Natural killer cell (primary cell): ENCODE measurements around a stretch of chr17.

DNA sequence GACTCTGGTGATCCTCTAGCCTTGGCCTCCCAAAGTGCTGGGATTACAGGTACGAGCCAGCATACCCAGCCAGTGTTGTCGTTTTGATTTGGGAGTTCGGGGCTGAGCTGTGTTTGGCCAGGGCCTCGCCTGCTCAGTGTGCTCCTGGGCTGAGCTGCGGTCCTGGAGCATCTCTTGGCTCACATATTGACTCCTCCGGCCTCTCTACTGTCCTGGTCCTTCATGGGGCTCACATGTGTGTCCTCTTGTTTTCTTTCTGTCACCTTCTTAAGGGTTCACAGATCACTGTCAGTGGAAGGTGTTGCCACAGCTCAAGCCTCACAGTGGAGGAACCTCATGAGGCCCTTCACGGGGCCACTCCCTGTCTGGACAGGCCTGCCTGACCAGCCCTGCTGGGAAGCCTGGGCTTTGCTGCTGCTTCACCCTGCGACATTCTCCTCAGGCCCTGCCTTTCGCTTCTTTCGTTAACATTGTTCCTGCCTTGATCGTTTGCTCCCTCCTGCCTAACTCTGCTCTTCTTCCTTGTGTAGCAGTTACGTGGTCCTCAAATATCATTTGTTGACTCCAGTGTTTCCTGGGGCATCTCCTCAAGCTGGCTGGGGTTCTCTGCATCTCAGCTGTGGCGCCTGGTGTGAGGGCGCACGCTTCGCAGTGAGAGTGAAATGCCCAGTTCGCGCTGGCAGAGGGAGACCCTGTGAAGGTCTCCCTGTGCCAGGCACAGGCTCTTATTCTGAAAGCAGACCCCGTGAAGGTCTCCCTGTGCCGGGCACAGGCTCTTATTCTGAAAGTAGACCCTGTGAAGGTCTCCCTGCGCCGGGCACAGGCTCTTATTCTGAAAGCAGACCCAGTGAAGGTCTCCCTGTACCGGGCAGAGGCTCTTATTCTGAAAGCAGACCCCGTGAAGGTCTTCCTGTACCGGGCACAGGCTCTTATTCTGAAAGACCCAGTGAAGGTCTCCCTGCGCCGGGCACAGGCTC lies 55.8 kb downstream of the WDR45B start:
- PRO-cap = no peak

DNA sequence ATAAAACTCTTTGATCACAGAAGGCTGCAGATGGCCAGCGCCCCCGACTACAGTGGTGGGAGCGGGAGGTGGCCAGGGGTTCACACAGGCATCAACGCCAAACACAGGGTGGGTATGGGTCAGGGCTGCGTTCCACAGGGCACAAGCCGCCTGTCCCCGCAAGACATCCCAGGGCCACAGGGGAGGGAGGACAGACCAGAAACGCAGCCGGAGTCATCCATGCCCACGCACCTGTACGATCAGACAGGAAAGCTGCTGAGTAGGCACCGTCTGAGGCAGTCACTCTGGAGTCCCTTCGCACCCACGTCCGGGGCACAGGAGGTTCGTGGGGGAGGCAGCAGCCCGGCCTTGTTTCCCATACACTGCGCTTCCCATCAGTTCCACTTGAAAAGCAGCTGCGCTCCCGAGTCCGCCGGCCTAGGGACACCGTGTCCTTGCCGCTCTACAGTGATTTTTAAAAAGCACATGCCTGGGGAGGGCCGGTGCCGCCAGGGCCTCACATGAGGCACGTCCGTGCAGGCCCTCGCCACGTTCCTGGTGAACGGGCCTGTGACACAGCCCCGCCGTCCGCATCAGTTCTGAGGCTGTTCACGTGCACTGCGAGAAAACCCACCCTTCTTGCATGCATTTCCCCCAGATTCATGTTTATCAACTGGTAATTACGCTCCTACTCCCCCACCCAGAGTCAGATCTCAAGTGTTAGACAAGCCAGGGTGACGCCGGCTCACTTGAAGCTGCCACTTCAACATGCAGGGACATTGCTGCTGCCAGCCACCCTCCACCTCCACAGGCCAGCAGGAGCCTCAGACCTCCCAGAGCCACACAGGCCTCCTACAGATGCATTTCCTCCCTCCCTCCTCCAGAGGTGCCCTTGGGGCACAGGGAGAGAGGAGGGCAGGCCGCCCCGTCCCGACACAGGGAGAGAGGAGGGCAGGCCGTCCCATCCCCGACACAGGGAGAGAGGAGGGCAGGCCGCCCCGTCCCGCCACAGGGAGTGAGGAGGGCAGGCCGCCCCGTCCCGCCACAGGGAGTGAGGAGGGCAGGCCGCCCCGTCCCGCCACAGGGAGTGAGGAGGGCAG lies 34.7 kb downstream of the WDR45B start:
- PRO-cap = no peak

- PRO-cap = no peak
Measured at GRCh38 chr17:82643807-82644610, 4.2 kb downstream of the WDR45B start.

- PRO-cap = no peak
Measured at GRCh38 chr17:82654746-82656076, 7.0 kb upstream of the WDR45B start.

DNA sequence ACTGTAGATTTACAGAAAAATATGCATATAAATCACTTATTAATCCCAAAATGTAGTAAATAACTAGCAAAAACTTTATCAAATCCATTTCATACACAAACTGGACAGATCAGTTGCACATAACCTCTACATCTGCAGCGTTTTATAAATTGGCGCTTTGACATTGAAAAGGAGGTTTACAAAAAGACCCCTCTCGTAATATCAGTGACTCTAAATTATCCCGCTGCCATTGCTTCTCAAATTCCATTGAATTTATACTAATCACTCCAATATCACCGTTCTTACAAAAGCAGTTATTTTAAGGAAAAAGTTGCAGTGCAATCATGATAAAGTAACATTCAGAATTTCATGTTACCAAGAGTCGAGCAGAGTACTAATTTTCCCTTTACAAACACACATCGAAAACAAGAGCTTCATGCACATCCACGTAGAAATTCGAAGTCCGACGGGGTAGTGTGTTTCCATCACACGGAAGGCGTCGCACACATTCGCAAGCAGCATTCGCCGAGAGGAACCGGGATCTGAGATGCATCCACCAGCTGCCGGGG lies 9.1 kb upstream of the WDR45B start:
- PRO-cap = no peak

DNA sequence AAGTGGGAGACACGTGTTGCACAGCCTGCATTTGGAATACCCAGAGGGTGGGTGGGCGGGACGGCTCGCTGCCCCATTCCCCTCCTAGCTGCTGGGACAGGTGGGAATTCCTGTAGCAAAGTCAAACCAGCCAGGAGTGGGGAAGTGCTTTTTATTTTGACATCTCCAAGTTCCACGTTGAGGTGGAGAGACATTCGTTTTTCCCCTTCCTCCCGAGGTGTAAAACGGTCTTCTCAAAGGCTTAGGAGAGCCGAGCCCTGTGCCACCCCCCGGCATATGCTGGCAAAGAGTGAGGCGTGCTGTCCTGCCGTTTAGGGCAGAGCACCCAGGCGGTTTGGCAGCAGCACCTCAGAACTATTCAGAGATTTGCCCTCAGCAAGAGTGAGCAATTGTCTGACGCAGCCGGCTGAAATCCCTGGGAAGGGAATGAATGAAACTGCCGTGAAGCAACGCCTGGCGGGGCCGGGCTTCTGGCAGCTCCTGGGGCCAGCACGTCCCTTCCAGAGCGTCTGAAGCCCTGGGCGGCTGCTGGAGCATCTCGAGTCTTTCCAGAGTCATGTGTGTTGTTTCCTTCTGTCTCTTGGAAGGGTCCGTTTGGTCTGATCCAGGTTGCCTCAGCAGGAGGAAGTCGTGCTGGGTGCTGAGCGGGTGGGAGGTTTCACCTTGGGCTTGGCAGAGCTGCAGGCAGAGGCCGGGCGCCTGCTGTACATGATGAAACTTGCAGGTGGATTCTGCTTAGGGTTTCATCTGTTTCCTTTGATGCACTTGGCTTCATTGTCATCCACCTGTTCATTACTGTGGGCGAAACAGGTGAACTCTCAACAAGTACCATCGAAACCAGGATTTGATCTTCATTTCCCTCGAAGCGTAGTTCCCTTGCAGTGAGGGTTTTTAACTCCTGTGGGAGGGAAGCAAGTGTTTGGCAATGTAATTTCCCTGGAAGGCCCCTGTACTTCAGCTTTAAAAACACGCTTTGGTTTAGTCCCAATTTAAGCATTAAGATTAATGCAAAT lies 35.3 kb downstream of the TBCD start:
- PRO-cap = no peak

GRCh38 chr17:82789326-82789676 lies 37.4 kb downstream of the TBCD start:
- PRO-cap = no peak

DNA sequence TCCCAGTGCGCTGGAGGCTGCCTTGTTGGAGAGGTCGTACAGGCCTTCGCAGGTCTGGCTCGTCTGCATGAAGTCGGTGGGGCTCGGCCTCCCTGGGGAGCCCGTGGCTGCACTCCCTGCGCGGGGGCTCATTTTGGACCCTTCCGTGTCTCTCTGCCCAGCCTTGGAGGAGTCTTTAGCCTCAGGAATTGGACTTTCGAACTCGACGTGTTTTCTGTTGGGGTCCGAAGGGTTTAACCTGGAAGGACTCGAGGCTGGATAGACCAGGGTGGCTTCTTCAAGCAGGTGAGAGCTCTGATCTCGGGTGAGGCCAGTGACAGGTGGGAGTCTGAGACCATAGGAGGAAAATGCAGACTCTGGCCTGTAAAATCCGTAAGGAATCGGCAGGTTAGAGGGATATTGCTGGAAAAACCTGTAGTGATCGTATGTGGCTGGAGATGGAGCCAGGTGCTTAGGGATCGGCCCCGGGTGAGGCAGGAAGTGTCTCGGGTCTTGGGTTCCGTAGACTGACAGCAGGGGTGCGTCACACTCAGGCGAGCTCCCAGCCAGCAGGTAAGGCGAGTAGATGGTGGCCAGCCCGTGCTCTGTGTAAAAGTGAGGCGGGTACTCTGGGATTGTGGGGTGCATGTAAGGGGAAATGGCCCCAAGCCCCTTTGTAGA lies 8.6 kb downstream of the ZNF750 start:
- PRO-cap = no peak

DNA sequence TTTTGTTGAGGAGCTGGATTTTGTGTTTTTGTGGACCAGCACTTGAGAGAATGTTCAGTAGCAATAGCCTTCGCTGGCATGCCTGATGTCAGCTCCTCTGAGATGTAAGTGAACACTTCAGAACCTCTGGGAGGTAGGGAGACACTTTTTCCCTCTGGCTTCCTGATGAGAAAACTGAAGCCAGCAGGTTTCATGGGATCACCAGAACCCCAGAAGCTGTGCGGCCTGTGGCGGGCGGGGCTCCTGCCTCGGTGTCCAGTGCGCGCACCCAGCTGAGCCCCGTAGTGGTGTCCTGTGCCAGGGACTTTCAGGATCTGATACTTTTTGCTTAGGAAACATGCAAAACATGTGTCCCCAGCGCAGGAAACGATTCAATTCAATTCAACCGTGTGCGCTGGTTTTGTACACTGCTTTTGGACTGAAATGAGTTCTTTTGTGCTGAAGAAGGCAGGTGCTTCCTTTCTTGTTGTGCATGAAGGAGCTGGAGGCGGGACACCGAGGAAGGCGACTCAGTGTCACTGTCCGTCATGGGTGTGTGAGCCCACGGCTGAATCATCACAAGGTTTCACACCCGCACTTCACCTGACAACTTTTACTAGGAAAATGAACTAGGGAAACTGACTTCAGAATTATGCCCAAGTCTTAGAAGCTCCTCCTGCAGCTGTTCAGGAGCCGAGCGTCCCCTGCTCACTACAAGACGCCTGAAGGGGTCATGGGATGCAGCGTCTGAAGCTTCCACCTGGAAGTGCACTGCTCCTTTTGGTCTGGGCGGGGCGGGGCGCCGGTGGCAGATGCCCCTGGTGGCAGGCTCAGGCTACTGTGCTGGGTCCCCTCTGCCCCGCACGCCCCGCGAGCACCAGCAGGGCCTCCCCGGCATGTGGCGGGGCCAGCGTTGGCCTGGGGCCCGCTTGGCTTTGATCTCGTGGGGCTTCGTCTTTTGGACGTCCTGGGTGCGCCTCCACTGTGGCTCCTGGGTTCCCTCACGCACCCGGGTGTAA lies 31.4 kb upstream of the ZNF750 start:
- PRO-cap = no peak

- PRO-cap = bidirectional peak, plus-strand start at chr17:82884800, minus-strand start at chr17:82884663
Measured at GRCh38 chr17:82884266-82885160, 44.7 kb upstream of the ZNF750 start.

DNA sequence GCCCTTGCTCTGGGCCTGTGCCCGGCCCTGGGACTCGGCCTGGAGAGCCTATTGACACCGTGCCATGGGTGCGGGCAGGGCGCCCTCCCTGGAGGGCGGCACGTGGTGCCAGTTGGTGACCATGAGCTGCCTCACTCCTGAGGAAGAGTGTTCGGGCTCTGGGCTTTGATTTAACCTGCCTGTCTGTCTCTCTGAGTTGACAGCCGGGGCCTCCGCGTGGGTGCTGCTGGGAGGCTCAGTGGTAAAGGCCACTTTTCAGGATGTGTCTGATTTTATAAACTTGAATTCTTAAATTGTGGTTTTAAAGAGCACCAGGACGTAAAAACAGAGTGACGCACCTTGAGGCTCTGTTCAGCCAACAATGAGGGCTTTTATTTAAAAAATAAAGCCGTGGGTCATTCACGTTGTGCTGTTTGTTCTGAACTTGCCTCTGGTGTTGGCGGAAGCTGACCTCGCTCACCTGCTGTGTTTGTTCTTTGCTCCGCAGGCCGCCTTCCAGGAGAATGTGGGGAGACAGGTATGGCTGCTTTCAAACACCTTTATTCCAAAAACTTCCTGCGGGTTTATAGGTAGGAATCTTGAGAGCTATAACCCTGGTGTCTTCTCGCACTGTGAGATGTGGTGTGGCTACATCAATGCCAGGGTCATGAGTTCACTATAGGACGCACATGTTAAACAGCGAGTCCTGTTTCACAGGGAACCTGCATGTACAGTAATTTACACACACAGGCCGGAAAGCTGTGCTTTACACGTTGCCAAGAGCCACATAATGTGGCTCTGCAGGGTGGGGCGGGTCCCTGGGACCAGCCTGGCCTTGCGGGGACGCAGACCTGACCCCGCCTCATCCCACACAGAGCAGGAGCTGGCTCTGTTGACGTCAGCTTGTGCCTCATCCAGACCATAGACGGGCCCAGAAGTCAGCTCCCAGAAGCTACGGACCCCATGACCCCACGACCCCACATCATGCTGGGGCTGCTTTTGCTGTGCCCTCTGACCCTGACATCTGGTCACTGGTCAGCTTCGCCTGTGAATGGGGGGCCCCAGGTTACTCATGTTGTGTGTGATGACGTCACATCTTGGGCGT lies 49.7 kb upstream of the ZNF750 start:
- PRO-cap = no peak

- PRO-cap = no peak
Measured at GRCh38 chr17:82926173-82926595, 86.4 kb upstream of the ZNF750 start.

DNA sequence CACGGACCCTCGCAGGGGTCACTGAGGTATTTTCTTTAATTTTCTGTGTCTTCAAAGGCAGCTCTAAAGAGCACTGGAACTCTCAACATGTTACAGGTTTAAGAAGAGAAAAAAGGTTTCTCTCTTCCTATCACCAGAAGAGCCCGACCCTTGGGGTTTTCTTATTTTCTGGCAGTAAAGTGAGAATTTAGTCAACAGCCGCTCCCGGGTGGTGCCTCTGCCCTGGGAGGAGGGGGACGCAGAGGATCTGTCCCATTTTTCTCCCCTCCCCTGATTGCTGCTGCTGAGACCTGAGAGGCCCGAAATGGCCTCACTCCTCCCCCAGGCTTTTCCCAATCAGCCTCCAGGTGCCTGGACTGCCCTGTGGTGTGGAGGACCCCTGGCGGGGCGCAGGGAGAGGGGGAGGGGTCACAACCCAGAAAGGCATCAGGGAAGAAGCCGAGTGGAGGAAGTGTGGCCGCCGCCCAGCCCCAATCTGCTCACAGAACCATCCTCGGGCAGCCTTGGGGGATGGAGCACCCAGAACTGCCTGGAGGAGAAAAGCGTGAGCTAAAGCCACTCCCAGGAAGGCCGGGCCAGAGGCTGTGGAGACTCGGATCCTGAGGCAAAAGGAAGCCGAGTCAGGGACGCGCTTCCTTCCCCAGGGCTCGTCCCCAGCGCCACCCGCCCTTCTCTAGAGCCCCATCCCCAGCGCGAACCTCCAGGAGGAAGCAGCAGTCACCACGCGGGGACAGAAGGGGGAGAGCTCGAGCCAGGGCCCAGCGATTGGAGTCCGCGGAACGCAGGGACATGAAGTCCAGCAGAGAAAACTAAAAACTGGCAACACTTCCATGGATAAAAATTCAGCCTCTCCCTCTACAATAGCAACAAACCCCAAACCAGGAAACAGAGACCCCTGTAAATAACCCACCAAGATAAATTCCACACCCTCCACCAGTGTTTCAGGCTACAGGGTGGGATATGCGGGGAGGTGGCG lies 88.6 kb downstream of the B3GNTL1 start:
- PRO-cap = no peak

DNA sequence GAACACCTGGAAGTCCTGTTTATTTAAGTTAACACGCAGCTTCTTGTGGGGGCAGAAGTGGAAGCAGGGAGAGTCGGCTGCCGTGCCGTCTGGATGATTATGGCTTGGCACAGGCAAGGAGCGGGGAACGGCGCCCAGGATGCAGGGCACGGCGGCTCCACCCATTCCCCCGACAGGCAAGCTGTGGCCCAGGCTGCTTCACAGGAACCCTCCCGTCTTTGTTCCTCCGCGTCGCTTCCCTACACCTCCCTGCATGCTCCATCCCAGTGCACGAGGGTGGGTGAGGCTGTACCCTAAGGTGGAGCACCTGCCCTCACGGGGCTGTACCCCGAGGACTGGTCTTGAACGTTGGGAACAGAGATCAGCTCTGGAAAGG lies 40.9 kb downstream of the B3GNTL1 start:
- PRO-cap = no peak

DNA sequence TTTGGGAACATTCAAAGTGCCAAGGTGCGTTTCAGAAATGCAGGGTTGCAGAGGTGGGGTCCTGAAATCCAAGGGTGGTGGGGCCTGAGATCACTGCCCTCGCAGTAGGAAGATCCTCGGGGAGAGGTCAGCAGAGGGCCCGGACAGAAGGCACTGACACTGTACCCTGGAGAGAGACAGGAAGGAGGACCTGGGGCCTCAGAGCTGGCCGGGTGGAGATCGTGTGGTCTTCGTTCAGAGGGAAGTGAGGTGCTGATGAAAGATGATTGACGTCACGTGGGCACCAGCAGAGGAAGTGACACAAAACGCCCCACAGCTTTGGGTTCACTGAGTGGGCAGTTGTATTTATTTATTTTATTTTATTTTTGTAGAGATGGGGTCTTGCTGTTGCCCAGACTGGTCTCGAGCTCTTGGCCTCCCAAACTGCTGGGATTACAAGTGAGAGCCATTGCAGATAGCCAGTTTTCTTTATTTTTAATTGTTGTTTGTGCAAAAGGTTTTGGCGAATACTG lies 2.5 kb upstream of the B3GNTL1 start:
- PRO-cap = bidirectional peak, plus-strand start at position 378 of the sequence, minus-strand start at position 229 of the sequence

GRCh38 chr17:83074984-83075824 lies 4.2 kb upstream of the METRNL start:
- PRO-cap = no peak

GRCh38 chr17:83101616-83102650 lies 22.5 kb downstream of the METRNL start:
- PRO-cap = no peak

DNA sequence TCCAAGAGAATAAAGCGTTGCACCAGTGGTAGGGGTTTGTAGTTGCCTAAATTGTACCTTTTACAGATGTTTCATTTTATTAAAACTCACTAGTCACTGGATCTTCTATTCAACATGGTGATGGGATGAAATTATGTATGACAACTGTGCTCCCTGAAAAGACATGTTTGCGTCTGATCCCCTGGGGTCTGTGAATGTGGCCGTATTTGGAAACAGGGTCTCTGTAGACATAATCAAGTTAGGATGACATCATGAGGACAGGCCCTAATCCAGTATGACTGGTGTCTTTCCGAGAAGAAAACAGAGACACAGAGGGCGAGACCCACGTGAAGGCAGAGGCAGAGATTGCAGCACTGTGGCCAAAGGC lies 27.4 kb downstream of the METRNL start:
- PRO-cap = no peak

DNA sequence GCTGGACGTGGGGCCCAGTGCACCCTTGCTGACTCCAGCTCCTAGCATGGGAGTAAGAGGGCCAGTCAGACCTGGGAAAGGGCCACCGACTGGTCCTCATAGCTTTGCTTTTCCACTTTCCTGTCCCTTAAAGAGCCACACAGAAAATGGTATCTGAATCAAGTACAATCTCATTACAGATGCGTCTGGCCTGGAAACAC lies 69.4 kb downstream of the METRNL start:
- PRO-cap = no peak

GRCh38 chr17:83198675-83199446 lies 119.5 kb downstream of the METRNL start:
- PRO-cap = unidirectional peak, plus-strand start at chr17:83199271